H4 (cell line): ENCODE measurements around a stretch of chr18.

DNA sequence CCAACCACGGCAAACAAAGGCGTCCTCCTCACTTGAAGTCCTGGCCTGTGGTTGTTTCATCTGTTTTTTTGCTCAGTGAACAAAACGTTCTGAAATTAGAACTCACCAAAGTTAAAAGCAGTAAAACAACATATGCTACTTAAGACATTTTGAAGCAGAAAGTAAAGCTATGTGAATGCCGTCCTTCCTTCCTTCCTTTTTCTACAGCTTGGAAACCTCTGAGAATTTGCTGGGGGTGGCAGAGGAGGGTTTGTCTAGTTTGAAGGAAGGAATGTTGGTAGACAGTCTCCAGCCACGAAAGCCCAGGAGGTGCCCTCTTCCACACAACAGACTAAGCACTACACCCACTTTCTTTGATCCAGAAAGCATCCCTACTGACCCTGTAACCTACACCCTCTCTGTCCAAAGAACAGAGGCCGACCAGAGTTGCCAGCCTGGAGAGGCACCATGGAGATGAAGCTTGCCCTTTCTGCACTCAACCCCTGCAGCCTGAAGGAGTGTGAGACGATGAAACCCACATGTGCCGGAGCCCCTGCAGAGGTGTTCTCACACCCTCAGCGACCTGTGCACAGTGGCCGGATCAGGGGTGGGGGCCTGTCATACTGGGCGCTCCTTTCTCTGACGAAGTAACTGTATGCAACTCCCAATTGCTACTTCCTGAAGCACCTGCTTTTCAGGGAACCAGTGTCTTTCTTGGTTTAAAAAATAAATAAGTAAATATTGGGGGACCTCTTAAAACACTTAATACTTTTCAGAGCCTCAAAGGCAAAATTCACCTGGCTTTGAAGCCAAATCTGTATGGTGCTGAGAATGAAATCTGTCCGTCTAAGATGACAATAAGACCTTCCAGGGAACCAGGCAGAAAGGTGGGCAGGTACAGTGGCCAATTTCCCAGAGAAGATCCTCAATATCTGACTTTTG lies 136.3 kb downstream of the ZNF516 start:
- RAMPAGE, long total RNA: no peak

GRCh38 chr18:76379140-76379899 lies 115.7 kb downstream of the ZNF516 start:
- RAMPAGE, long total RNA: no peak

DNA sequence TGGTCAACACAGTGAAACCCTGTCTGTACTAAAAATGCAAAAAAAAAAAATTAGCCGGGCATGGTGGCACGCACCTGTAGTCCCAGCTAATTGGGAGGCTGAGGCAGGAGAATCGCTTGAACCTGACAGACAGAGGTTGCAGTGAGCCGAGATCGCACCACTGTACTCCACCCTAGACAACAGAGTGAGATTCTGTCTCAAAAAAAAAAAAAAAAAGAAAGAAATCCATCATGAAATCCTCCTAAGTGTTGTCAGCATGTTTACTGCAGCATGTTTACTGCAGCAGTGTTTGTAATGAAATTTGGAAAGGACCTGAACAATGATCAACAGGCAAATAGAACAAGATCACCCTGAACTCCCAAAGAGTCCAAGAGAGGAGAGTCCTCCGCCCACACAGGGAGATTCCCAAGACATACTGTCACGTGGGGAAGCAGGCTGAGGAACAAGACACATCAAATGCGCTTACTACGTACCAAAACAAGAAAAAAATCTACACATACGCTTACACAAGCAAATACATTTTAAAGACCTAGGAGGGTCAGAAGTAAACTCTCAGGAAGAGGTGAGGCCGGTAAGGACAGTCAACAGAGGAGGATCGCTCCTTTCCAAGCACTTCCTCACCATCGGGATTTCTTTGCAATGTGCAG lies 66.7 kb downstream of the ZNF516 start:
- RAMPAGE, long total RNA: no peak

DNA sequence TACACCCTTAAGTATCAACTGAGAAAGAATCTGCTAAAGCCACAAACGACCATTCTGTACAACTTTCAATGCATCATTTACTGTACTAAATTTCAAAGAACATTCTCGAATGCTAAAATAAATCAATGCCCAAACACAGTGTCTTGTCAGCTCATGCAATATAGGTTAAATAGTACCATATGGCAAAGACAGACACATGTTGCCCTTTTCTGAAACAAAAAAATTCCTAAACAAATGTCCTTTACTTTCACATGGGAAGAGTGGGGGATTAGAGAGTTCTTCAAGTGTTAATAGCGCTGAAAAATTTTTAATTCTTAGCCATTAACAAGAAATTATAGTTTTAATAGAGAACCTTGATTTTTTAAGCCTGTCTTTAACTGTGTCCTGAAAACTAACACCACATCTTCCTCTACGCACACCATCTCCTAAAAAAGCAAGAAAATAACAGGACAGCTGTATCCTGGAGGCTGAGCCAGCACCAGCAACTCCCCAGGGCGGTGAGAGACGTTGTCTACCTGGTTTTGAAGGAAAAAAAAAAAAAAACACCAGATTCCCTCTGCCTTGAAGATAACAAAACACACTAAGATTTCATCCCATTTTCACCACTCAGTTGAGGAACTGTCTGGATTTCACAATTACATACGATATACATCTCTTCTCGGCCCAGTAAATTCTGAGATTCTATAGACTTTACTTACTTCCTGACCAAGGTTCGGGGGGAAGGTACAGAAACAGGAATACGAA lies 8.7 kb downstream of the ZNF516 start:
- RAMPAGE, long total RNA: no peak

DNA sequence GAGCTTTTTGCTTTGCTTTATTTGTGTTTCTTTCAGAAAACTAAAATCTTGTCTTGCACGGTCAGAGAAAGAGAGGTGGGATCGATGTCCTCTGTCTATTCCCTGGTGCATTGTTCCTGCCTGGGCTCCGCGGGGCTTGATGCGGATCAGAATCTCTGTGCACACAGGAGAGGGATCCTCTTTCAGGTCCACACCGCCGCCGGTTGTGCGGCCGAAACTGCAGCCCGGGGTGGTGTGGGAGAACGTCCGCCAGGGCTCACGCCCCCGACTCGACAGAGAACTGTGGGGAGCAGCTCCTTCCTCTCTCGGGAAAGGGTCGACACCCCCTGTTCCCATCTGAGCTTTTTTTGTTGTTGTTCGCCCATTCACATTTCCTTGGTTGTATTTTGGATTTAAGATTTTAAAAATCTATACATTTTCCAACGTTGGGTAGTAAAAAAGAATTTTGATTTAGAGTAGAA lies 23.6 kb upstream of the ZNF516 start:
- RAMPAGE, long total RNA: no peak

DNA sequence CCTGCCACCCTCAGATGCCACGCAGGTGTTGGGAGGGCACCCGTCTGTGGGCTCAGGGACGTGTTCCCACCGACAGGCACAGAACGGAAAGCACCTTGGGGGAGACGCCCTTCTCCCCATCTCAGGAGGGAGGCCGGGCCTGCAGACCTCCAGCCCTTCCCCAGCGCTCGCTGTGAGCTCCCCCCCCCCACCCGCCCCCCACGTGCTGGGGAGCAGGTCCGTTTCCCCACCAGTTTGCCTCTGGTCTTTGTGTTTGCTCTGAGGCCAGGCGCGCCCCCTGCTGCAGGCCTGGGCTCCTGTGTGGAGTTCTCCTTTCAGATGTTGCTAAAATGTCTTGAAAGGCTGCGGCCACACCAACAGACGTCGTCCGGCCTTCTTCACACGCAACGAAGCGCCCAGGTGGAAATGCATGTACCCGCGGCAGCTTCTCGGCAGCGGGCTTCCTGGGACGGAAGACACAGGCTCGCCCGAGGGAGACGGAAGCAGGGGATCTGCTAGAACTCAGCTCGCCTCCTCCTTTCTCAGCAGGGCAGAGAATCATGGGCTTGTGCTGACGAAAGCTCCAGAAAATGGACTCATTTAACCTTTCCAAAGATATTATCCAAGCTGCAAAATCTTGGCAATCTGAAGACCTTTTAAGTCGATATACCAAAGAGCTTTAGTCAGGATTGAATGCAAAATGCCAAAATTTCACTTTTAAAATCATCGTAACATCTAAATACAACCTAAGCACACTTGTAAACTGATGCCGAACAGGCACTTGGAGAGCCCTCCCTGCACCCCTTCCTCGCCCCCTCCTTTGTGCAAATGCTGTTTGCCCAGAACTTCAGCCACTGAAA lies 125.3 kb upstream of the ZNF516 start:
- RAMPAGE, long total RNA: no peak

DNA sequence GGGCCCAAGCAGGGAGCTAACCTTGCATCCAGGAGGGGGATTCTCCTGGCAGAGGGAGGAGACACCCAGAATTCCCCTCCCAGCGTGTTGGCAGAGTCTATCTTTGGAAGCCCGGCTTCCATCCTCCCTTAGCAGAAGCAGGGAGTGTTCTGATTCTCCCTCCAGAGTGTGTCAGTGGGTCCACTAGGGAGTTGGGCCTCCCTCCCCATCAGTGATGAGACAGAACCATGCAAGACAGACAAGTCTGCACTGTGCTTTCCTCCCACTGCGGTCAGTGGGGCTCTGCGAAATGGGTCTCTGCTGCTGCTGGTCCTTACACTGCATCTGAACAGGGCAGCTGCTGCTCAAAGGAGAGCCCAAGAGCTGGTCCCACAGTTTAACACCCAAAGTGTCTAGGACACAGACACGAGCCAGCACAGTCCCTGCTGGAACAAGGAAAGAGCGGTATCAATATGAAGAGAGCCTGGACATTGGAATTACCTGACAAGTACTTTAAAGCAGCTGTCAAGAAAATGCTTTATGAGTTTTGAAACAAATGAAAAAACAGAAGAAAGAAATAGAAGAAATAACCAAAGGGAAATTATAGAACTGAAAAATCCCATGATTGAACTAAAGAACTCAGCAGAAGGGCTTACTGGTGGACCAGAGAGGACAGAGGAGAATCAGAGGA lies 40.2 kb downstream of the ZNF236 start:
- RAMPAGE, long total RNA: no peak

DNA sequence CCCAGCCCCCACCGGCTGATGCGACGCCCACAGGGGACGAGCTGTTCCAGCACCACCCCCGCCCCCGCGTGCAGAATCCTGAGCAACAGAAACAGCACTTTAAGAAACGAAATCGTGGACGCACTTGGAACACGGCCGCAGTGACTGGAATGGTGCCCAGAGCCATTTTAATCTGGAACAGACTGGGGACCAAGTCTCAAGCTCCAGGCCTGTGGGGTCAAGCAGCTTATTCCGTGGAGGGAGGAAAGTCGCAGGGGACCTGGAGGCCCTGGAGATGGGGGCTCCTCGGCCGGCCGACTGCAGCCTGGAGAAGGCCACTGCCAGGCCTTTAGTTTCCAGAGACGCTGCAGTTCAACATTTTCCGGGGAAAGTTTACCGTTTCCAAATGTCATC lies 74.1 kb downstream of the MBP start:
- RAMPAGE, long total RNA: no peak

- RAMPAGE, long total RNA: no peak
These were observed 58.9 kb downstream of the MBP start for GRCh38 chr18:77073479-77074244.

DNA sequence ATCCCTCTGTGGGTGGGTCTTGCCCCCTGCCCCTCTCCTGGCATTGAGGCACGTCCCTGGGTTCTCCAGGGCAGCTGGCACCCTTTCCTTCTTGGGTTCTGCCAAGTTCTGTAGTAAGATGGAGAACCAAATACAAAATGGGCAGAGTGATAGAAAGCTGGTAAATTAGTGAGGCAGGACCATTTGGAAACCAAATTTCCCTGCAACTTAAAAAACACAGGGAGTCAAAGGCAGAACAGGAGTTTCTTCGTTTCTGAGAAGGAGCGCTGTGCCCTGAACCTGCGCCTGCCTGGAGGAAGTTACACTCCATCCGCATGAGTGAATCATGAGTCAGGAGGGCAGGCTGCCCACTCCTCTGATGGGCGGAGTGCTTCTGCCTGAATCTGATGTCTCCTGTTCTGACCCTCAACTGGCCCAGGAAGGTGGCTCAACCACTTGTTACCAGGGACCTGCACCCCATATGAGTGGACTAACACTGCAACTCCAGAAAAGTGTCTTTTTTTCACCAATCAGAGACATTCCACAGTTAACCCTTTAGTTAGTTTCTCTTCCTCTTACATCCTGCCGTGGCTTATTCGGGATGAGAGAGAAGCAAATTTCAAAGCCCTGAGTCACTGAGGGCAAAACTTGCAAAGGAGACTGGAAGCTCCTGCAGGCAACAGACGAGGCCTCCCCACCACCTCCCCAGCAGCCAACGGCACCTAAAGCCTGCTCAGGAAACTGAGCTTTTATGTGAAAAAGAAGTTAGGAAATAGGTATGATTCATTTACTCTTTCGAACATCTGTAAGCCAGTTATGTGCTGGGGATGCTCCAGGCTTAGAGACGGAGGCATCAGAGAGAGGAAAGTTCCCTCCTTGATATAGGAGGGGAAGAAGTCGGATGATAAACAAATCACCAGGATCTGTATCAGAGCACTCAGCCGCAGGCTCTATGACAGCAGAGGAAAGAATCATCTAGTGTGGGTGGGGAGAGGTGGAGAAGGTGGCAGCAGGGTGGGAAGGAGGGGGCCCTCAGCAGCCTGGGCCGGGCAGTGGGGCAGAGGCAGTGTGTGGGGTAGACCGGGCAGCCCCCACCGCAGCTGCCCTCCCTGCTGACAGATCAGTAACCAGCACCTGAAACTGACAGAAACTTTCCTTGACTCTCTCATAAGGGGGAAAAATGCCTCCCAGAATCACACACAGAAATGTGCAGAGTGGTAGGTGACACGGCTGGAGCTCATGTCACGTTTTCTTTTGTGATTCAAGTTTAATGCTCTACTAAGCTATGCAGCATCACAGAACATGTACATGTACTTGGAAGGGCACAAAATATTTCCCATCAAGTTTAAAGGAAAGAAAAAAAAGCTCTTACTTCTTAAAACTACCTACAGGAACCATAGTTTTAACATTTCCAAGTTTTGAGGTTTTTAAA lies 30.9 kb downstream of the MBP start:
- RAMPAGE, long total RNA: no peak

DNA sequence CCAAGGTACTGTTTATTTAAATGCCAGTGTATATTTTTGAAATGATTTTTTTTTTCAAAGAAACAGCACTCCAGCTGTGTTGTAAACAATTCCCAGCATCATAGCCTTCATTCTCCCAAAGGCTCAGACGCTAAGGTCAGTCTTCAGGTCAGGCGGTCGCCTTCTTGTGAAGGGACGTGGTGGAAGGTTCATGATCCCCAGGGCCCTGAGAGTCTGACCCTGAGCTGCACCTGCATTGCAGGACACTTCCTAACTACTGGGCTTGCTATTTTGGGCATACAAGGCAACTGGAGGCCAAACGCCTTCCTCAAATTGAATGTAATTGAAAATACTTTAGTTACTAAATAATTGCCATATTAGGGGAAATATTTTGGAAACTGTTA lies 135.7 kb downstream of the ATP9B start:
- RAMPAGE, long total RNA: no peak

DNA sequence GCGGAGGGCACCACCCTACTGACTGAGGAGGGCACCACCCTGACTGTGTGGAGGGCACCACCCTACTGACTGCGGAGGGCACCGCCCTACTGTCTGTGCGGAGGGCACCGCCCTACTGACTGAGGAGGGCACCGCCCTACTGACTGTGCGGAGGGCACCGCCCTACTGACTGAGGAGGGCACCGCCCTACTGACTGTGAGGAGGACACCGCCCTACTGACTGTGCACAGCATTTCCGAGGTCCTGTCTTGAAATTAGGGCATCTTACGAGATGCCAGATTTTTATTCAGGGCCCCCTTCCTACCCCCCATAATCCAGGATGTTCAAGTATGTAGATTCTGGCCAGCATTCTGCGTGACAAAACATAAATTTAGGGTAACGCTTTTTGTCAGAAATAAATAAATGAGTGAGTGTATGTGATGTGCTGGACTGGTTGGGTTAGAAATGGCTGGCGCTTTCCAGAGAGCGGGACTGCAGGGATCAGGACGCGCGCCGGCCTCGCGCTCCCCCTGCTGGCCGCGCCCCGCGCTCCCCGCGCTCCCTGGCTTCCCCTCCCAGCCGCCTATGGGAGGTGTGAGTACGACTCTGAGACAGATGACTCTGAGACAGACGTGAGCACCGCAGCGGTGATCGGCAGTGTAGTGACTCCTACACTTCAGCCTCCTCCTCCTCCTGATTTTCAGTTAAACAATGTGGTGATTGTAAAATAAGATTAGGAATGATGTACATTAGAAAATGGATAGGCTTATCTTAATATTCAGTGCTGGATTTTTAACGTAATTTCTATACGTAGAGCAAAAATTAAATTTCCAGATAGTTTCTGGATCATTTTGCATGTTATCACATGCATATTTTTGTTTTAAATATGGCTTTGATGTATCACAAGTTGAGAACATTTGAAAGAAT lies 149.3 kb upstream of the NFATC1 start:
- RAMPAGE, long total RNA: no peak

DNA sequence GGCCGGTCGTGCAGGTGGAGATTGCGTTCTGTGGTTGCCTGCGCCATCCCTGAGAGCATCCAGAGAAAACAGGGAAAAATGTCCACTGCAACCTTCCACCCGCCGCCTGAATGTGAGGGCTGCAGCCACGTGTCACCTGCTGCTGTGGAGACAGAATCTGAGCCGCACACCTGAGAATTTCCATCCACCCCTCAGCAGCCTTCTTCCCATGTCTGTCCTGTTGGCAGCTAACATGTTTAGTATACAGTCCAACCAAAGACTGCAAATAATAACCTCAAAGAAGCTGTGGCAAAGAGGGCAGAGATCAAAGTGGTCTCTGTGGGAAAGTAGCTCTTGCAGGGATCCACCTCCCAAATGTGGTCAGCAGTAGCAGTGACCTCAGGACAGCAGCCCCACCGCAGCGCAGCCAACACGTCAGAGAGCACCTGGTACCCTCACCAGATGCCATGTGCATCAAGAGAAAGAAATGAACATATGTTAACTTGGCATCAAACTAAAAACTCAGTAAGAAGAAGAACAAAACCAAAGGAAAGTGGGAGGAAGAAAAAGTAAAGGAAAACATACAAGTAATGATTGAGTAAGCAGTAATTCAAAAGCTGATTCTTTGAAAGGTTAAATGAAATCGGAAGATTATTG lies 79.4 kb upstream of the NFATC1 start:
- RAMPAGE, long total RNA: no peak

- RAMPAGE, long total RNA: no peak
These were observed 900 bp downstream of the NFATC1 start for GRCh38 chr18:79396677-79396983.

DNA sequence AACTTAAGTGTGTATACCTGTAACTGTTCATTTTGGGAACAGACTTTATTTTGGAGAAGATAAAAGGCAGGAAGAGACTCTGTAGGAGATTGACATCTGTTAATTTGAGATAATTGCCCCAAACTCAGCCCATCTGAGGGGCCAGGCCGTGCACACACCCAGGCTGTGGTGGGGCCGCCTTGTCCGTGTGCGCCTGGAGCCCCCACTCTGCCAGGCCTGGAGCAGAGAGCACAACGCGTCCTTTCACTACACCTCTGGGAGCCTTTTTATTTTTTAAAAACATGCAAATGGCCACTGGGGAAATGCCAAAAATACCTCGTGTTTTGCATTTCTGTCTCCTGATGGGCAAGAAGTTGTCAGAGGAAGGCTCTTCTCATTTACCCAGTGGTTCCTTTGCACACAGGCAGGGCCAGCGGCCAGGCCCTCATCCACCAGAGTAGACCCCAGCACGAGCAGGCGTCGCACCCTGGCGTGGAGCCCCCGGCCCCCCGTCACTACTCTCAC lies 64.6 kb downstream of the NFATC1 start:
- RAMPAGE, long total RNA: no peak

- RAMPAGE, long total RNA: no peak
These were observed 348 bp downstream of the CTDP1 start for GRCh38 chr18:79679967-79680334.

- RAMPAGE, long total RNA: no peak
These were observed 13.0 kb downstream of the CTDP1 start for GRCh38 chr18:79692597-79693035.

DNA sequence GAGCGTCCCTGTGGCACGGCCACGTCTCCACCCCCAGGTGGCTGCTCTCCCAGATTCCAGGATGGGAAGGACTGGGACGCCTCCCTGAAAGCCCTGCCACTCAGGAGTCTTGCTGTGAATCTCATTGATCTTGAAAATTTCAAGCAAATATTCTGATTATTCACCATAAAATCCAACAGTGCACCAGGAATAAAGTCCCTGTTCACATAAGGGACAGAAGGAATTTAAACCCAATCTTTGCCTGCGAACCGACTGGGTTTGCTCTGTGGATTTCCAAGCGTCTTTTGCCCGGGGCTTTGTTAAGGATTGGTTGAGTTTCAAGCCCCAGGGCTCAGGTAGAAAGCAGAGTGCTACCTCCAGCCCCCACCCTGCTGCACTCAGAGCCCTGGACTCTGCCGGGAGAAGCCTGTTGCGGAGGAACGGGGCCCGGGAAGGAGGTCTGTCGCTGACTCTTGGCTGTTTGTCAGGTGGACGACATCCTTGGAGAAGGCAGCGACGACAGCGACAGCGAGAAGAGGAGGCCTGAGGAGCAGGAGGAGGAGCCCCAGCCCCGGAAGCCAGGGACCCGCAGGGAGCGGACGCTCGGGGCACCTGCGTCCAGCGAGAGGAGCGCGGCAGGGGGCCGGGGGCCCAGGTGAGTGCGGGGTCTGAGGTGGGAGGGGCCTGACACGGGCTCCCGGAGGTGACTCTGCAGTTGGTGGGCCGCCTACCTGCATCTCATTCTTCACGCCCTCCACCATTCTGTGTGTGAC lies 56.5 kb downstream of the CTDP1 start:
- RAMPAGE, long total RNA: no peak

DNA sequence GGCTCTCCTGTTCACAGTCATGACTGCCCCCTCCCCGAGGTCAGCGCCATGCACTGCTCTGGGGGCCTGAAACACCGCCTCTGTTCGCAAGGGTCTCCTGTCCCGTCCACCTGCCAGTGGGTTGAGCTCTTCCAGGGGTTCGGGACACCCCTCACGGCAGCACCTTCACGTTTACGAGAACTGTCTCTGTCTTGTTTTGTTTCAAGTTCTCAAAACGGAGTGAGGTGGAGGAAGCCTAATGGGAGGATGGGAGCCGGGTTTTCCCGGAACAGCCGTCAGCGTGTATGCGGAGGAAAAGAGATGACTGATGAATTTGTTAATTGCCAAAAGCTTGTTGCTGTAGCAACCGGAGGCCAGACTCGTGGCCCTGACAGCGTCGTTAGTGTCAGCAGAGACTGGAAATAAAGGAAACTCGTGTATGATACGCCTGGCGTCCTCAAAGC lies 48.1 kb upstream of the KCNG2 start:
- RAMPAGE, long total RNA: no peak

GRCh38 chr18:79916585-79917216 lies 34.8 kb downstream of the SLC66A2 start:
- RAMPAGE, long total RNA: no peak